OVCAR3 (cell line): Measurements from ENCODE around the genes ZNF860 and UBP1.

DNA sequence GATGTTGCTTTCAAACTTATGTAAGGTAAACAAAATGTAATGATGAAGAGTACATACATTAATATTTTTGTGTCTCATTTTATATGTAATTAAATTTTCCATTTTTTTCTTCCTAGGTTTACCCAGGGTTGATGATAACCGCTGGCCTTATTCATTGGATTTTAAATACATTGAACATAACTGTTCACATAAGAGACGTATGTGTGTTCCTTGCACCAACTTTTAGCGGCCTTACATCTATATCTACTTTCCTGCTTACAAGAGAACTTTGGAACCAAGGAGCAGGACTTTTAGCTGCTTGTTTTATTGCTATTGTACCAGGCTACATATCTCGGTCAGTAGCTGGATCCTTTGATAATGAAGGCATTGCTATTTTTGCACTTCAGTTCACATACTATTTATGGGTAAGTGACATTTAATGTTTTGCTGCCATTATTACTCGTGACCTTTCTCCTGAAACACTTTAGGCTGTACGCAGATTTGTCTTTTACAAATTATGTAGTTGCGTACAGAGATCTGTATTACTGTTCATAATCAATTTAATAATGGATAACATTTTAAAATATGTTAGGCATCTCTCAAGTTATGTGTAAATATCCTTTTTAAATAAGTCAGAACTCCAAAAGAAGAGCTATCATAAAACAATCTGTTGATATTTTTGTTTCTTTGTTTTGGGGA is 47.1 kb downstream of the STT3B start:
- RRBS = no CpG with 5 or more reads among the region's 7 CpGs

GRCh38 chr3:31702217-31702907 is 169.6 kb downstream of the STT3B start:
- RRBS = no CpG with 5 or more reads among the region's 8 CpGs

- RRBS = 10% methylated on average over 13 of the region's 71 CpGs
Measured at GRCh38 chr3:31981122-31982063, at the start of gene ZNF860. ZNF860 (plus strand) TSS chr3:31981750.

- RRBS = no CpG with 5 or more reads among the region's 2 CpGs
Measured at GRCh38 chr3:32010010-32010462, 28.5 kb downstream of the ZNF860 start.

DNA sequence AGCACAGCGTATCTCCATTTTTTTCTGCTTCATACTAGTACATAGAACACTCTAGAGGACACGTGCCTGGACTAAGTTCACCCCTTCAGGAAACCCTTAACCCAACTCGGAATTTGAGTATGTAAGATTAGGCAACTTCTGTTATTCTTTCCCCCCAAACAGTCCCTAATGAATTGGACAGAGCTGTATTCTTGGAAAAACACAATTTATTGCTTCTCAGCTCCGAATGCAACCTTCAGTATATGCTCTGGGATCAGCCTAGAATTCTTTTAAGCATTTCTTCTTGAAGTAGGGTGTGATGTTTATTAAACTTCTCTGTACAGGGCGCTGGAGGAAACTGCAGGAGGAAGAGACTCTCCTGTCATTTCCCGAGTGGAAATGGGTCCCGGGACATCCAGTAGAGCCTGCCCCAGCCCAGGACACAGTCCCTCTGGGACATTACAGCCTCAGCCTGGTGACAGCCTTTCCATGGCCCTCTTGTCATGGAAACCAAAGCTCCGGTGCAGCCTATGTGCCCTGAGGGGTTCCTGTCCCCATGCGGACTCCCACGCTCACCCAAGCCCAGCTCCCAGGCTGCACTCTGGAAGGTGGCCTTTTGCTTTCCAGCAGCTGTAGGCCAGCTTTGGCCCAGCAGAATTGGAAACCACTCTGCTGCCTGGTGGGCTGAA is 37.2 kb upstream of the CMTM8 start:
- RRBS = 96% methylated on average over 2 of the region's 10 CpGs

DNA sequence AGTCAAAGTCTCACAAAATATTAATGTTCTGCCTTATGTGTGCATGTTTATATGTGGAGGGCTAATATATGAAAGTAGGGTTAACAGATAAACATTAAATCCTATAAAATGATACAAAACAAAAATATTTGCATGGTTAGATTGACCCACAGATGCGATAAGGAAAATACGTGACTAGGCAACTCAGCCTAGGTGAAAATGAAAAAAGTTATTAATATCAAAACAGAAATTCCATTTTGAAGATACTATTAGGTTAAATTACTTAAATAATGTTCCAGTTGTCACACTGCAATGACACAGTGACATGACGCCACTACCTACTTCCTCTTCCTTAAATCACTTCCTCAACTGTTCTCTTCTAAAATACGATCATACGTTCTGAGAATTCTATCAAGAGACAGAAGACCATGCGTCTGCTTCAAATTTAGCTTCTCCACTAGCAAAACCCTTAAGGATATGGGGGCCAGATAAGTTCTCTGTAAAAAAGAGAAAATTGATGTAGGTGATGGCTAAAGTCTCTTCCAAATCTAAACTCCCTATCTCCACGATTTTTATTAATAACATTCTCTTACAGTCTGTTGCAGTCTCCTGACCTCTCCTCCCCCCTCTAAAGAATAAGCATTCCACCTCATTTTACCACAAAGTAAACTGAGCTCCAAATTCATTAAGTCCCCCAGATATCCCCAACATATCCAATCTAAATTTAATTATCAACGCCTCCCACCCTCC is 18.2 kb downstream of the CMTM6 start:
- RRBS = no CpG with 5 or more reads among the region's 8 CpGs

DNA sequence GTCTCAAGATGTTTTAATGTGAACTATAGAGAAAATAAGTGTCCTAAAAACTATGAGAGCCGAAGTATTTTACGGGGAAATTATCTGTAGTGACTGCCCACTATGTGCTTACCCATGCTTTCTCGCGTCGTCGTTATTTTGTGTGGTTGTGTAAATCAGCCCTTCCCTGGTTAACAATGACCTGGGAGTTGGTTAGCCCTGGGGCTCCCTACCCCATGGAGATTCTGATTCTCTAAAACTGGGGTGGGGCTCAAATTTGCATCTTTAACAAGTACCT is 26.1 kb downstream of the TRIM71 start:
- RRBS = no CpG with 5 or more reads among the region's 6 CpGs

DNA sequence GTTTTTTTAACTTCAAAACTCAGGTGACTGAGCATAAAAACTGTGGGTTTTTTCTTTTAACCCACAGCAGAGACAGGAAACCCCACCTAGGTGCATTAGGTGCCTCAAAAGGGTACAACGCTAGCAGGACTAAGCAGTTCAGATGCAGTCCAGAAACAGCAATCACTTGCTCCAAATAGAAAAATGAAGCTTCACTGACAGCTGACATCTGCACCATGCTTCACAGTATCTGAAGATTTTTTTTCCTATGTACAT is 52.2 kb downstream of the GLB1 start:
- RRBS = no CpG with 5 or more reads among the region's 1 CpG

- RRBS = no CpG with 5 or more reads among the region's 2 CpGs
Measured at GRCh38 chr3:33385637-33386176, 54.5 kb downstream of the UBP1 start.

DNA sequence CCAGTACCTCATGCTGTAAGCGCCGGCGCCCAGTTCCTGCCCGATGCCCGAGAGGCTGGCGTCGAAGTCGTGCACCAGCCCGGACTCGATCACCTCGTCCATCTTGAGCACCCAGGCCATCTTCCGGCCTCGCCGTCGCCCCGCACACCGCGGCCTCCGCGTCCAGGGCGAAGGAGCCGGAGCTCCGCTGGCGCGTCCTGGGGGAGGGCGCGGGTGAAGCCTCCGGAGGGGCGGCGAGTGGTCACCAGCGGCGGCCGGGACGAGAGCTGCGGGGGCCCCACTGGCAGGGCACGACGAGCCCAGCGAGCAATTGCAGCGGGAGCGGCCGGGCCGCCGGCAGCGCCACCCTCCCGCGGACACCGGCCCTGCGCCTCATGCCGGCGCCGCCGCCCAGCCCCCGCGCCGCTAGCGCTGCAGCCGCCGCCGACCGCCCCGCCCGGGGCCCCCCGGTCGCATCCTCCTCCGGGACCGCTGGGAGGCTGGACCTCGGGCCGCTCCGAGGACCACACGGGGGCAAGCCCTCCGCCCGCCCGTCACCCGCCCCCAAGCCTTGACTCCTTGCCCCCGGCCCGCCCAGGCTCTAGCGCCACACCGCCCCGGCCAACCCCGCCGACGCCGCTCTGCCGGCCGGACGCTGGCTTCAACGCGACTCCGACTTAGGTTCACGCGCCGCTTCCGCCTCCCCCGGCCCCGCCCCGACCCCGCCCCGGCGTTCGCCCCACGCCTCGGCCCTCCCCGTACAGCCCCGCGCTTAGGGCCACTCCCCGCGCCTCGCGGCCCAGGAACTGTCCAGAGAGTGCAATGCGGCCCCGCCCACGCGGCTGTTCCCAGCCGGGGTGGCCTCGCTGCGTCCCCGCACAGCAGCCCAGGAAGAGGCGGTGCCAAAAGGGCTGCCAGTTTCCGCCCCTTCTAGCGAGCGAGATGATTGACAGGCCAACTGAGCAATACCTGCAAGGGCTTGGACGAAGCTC is at the start of gene UBP1:
Gene UBP1 (minus strand): TSS at position 677 of the 971 bp plus-strand sequence.
- RRBS = 5% methylated on average over 77 of the region's 122 CpGs

GRCh38 chr3:33592999-33593717 is 124.9 kb downstream of the CLASP2 start:
- RRBS = no CpG with 5 or more reads among the region's 1 CpG

DNA sequence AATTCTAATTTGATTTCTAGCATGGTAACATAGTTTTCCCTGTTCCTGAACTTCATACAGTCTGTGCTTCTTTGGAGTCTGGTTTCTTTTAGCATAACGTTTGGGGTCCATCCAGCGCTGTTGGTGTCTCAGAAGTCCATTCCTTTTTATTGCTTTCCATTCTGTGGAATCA is 630 bp upstream of the CLASP2 start:
- RRBS = no CpG with 5 or more reads among the region's 2 CpGs

GRCh38 chr3:36381269-36381923 is 1.1 kb downstream of the STAC start:
- RRBS = no CpG with 5 or more reads among the region's 7 CpGs

DNA sequence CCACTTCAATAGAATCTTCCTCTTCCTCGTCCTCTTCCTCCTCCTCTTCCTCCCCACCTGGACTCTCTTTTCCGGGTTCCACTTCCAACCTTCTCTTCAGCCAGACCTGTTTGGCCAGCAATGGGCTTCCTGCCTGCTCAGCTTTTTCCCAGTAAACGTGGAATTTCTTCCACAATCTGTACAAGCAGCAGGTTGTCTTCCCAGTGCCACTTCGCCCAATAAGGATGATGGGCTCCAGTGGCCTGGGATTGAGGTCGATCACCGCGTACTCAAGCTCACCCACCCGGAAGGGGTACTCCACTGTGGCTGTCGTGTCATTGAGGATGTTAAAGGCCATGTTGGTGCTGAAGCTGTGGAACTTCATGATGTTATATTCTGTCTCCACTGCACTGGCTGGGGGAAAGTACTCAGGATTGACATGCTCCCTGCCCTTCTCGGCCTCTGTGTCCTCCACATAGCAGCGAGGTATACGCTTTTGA is 88.5 kb downstream of the TRANK1 start:
- RRBS = 97% methylated on average over 1 of the region's 12 CpGs

DNA sequence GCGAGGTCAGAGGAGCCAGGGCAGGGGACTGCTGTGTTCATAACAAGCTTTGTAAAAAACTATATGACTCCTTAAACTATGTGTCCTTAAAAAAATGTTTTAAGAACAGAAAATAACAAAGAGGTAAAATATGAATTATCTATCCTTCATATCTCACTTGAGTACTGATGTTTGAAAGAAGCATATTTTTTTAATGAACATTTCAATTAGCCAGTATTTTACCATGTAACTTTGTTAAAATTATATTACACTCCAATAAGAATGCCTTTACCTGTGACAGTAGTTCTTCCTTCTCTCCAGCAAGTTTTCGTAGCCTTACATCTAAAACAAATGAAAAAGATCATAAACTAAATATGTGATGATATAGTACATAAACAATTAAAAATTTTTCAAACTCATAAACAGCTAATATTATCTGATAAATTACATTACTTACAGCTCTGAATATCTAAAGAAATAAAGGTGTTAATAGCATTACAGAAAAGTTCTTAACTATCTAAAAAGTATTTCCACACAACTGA is 70.2 kb downstream of the MLH1 start:
- RRBS = no CpG with 5 or more reads among the region's 2 CpGs

DNA sequence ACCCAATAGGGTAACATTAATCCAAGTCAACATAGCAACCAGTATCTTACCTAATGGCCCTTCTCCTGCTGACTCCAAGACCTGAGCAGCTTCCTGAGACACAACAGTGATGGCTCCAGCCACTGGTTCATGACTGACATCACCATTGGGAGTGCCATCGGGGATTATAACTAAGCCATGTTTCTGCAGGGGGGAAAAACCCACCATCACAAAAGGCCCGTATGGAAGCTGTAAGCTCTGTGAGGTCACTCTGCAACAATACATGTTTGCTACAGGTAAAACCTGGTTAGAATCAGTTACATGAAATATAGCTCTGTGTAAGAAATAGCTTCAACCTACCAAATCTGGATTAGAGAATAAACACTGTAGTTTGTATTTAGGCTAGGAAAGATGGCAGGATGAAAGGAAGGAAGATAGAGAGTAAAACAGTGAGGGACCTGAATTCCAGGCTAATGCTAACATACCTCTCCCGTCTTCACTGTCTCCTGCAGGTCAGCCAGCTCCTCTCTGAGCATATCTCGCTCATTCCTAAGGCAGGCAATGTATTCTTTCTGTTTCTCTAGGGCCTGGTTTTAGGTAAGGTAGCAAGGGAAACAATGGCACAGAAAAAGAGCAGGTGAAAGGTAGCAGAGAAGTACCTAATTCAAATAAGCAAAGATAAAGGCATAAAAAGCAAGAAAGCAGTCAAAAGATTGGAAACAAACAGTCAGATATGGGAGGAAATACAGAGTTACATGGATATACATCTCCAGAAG is 72.6 kb downstream of the MLH1 start:
- RRBS = no CpG with 5 or more reads among the region's 4 CpGs

DNA sequence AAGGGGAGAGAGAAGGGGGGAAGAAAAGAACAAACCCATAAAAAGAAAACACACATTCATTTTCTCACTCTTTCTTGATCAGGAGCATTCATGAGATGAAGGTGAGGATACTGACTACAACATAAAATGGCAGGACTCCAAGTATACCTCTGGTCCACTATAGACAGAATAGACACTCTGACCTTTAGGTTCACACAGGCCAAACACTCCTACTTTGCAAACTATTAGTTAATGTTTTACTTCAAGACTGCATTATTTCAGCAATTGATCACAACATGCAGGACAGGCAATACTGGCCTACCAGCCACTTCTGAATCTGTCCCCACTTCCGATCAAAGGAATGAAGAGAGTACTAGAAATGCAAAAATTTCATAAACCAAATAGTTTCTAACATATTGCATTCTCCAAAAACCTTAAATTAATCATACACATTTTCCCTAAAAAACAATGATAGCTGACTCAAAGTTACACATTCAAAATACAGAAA is 47.0 kb downstream of the LRRFIP2 start:
- RRBS = no CpG with 5 or more reads among the region's 1 CpG

DNA sequence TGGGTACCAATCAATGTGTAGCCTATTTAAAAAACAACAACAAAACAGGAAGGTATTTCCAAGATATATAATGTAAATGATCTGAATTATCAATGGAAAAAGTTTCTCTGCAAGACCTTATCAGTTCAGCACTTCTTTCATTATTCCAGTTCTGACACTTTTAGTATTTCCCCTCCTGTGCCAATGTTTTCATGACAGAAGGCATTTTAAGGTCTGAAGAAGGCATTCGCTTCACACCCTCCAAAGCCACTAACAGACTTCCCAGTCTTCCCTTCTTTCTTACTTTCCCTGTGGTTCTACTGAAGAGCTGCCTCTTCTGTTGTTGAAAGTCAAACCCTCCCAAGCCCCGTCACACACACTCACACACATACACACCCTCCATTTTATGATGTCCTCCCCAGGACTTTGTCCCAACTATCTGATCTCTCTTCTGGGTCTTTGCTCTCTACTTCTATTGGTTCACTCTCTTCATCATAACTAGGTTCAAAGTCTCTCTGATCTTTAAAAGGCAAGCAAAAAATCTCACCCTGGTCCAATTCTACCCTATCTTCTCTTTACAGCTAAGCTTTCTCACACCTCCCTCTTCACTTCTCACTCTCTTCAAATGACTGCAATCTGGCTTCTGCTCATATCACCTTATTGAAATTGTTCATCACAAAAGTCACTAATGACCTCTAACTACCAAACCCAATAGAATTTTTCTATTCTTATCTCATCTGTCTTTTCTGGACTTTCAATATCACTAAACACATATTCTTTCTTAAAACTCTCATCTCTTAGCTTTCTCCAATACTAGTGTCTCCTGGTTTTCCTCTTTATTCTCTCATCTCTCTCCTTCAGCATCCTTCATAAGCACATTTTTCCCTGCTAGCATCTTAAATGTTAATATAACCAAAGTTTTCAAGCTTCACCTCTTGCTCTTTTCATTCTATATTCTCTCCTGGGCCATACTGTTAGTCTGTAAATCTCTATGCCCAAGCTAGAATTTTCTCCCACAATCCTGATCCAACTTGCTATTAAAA is 34.8 kb downstream of the LRRFIP2 start:
- RRBS = no CpG with 5 or more reads among the region's 2 CpGs

- RRBS = no CpG with 5 or more reads among the region's 2 CpGs
Measured at GRCh38 chr3:37228711-37229118, 14.4 kb upstream of the GOLGA4 start.